Colonic mucosa (tissue), 1 donor: ENCODE data around the gene PLCL1.

- PRO-cap, result no peak
Measured at GRCh38 chr2:196239632-196240650, 68.6 kb upstream of the STK17B start.

- PRO-cap, result no peak
Measured at GRCh38 chr2:196242076-196242715, 70.8 kb upstream of the STK17B start.

- PRO-cap, result no peak
Measured at GRCh38 chr2:196260574-196261250, 89.3 kb upstream of the STK17B start.

DNA sequence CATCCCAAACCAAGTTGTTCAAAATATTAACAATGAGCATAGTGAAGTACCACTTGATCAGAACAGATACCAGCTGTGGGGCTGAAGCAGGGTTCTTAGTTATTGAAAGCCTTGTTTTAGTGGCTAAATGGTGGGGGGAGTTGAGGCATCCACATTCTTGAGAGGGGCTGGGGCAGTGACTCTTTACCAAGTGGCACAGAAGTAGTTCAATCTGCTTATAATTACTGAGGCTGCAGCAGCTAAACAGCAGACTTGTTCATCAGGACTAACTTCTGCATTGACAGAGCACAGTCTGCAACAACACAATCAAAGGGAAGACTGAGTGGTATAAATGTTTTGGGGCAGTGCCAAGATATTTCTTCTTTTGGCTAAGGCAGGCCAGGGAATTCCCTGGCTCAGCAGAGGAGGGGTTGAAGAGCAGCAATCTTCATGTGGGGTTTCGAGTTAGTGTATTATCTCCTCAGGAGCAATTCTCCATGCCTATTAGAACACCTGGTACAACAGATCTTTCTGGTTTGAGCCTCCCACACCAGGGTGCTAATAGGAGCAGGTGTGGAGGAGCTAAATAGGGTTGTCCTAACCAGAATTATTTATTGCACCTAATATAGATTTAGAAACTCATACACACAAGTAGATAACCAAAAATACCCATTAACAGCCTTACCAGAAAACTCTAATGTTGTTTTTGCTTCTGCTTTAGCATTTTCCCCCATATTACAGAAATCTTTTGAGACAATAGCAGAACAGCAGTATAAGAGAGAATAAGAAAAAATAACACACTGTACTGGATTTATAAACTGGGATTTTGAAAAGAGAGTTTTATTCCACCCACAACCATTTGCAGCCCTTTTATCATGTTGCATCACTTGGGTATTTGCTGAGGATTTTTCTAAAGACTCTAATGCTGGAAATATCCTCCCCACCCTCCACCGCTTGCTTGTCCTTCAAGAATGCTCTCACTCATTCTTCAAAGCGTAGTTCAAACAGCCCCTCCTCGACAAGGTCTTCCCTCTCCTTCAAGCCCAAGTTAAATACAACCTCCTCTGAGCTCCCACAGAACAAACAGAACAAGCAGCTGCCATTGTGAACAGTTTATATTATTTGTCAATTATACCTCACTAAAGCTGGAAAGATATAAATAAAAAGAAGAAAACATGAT, 103.2 kb upstream of the STK17B start:
- PRO-cap, result no peak

DNA sequence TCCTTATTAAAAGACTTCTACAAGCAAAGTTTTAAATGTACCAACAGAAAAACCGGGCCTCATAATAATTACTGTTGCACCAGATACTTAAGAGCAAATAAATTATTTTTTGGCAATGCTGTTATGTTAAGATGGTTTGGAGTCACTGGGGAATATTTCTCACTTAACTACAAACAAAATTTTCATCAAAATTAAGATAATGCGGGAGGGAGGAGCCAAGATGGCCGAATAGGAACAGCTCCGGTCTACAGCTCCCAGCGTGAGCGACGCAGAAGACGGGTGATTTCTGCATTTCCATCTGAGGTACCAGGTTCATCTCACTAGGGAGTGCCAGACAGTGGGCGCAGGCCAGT, 21.1 kb downstream of the PGAP1 start:
- PRO-cap, result no peak

DNA sequence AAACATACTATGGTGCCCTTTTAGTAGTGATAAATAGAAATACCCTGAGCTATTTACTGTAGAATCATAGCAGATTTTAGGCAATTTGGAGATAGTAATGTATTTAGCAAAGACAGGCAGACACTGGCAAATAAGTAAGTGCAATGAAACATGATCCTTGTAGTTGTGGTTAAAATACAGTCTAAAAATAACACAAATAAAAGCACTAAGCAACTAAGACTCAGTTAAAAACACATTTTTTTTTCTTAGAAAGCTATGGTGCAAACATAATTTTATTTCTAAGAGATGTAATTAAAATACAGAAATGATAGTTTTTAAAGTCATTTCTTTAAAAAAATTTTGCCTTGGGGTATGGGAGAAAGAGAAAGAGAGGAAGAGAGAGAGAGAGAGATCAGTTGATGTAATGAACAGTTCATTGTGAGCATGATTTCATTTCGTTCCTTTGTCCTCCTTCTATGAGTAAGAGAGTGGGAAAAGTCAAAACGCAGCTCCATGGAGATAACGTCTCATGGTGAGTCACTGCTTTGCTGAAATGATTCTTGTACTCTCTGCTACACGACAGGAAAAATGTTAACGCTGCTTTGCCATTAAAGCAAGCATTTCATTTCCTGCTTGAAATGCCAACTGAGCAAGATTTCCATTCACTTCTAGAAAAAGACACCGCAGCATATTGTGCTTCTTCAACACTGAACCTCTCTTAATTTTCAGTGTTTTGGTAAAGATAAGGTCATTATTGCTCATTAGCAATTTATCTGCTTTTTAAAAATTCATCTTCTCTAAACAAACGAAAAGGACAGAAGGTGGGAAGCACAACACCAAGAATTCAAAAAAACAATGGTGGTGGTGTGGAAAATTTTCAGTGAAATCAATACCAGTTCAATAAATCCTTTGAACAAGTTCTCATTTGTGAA, 61.4 kb upstream of the PGAP1 start:
- PRO-cap, result no peak

GRCh38 chr2:197092285-197092856, 165.9 kb upstream of the PGAP1 start:
- PRO-cap, result no peak

- PRO-cap, result no peak
Measured at GRCh38 chr2:197130355-197130704, 180.2 kb downstream of the ANKRD44 start.

DNA sequence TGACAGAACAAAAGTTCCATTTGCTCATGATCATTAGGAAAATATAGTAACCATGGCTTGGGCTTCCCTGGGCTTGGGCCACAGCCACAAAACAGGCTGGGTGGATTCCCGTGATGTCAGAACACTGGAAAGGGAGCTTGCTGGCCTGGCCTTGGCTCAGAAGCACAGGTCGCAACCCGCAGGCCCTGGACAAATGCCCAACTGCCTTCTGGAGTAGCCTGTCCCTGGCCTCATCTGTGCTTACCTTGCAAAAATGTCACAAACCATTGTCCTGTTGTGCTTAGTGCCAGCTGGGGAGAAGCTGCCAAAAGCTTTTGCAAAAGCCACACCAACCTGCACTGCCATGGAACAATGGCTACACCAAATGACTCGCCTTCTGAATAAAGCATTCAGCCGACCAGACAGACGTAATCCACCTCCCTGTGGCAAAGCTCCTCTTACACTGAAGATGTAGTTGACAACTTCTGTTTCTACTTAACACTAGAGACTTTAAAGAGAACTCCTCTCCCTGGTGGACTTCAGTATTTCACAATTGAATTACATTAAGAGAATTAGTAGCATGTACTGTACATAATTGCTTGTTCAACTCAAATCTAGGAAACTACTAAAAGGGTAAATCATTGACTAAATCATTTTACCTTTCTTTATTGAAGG, 125.5 kb downstream of the ANKRD44 start:
- PRO-cap, result no peak

GRCh38 chr2:197237774-197238260, 72.8 kb downstream of the ANKRD44 start:
- PRO-cap, result no peak

GRCh38 chr2:197307326-197307762, 3.2 kb downstream of the ANKRD44 start:
- PRO-cap, result no peak

DNA sequence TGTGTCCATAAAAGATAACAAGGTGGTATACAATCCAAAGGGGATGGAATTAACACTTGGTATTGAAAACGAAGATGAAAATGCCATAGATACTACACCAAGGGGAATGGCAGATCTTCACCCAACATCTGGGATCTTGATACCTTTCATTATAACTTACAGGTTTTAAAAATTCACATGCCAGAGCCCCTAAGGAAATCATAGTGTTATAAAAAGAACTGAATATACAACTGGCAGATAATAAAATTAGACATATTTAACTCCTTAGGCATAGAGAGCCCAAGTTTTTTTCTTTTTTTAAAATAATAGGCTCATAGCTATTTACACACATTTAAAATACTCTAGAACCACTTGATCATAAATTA, 53.2 kb downstream of the MOB4 start:
- PRO-cap, result no peak

DNA sequence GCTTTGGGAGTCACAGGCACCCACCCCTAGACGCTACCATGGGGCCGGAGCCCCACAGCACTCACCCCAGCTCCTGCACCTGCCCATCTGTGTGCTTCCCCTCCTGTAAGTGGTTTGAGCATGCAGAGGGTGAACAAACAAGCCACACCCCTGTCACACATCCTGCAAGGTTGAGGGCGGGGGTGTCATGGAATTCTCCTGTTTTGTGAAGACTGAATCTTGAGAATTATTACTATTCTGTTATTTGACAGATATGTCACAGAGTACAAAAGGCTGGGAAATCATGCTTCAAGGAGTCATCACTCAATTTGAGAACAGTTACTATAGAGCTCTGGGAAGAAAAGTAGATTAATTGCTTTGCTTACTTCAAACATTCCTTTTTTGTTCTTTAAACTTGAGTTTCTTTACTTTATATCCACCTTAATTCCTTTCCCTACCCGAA, 60.8 kb downstream of the RFTN2 start:
- PRO-cap, result no peak

DNA sequence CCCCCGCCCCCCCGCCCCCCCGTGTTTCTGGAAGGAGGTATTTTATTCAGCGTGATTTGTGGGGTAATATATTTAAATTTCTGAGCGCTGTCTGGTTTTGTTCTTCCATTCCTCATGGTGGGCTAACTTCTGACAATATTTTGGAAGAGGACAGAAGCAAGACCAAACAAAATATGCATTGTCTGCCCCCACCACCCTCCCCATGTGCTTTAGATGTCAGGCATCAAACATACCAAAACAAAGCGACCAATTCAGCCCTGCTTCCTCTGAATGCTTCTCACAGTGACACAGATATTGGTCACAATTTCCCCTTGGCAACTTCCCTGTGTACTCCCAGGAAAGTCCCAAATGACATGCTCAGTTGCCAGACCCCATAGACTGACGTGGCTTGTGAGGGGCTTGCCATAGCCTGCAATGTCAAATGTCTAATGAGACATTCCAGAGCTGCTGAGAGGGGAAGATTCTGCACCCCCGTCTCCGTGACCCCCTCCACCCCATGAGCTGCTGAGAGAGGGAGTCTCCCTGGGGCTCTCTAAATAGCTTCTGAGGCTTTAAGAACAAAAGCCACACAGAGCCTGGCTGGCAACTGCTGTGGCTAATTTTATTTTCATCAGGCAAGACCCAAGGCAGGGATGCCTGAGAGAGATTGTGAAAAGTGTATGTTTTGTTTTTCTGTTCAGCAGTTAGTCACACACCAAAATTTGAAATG, 47.4 kb downstream of the RFTN2 start:
- PRO-cap, result no peak

DNA sequence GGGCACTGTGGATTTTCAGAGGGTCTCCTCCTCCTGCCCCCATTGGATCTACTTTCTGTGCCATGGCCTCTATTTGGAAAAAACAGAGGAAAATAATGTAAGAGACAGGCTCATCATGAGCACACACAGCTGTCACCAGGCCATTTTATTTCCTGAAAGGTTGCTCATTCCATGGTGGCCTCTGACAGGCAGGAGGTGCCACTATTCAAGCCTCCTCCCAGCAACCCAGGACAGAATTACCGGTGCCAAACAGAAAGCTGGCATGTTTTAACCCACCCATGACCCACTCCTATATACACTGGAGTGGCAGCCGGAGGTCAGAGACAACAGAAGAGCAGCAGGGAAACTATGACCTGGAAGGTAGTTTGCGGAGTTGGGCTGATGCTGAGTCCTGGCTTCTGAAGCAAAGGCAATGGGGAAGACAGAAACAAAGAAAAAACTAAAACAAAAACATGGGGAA, 2.3 kb downstream of the RFTN2 start:
- PRO-cap, result no peak

DNA sequence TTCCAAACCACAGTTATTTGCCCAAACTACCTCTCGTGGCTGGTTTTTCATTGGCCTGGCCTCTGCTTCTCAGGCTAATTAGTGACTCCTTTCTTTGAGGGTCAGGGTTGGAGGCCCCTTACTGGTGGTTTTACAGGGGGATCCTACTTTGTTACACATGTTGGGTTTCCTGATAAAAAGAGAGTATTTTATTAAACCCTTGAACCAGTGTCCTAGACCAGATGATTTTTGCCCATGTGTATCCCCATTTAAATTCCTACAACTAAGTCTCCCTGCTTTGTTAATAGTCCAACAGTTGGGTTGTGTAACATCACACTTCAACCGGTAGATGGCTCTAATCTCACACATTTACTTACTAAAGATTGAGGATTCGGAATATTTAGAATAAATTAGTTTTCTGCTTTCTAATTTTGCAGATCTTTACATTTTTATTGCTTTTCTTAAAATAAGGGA, 2.3 kb downstream of the MARS2 start:
- PRO-cap, result no peak

DNA sequence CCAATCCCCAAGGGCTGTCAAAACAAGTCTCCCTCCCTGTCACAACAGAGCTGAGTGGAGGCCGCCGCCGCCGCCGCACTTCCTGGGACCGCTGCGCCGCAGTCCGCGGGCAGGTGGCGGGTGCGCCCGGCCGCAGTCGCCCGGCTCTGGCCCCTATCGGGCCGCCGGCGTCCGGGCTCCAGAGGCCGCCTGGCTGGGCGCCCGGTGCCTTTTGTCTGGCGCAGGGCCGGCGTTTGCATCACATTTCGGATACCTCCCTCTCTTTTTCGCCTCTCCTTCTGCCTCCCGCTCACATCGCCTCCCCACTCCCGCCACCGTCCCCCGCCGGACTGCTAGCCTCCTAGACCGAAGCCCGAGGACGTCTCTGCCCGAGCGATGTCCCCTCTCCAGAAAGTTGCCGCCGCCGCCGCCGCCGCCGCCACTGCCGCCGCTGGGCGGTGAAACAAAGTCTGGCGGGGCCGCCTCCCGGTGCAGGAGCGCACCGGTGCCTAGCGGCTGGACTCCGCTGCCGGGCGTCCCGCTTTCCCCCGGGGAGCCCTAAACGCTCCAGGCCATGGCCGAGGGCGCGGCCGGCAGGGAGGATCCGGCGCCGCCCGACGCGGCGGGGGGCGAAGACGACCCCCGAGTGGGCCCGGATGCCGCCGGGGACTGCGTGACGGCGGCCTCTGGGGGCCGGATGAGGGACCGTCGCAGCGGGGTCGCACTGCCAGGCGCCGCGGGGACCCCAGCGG, at the start of gene PLCL1:
Gene PLCL1 (plus strand): TSS at position 47 of the 731 bp plus-strand sequence.
- PRO-cap, result bidirectional peak, plus-strand start at position 47 of the sequence, minus-strand start outside the sequence

GRCh38 chr2:197807386-197807715, 3.0 kb downstream of the PLCL1 start:
- PRO-cap, result no peak

- PRO-cap, result no peak
Measured at GRCh38 chr2:199431888-199432293, 25.8 kb downstream of the SATB2 start.

DNA sequence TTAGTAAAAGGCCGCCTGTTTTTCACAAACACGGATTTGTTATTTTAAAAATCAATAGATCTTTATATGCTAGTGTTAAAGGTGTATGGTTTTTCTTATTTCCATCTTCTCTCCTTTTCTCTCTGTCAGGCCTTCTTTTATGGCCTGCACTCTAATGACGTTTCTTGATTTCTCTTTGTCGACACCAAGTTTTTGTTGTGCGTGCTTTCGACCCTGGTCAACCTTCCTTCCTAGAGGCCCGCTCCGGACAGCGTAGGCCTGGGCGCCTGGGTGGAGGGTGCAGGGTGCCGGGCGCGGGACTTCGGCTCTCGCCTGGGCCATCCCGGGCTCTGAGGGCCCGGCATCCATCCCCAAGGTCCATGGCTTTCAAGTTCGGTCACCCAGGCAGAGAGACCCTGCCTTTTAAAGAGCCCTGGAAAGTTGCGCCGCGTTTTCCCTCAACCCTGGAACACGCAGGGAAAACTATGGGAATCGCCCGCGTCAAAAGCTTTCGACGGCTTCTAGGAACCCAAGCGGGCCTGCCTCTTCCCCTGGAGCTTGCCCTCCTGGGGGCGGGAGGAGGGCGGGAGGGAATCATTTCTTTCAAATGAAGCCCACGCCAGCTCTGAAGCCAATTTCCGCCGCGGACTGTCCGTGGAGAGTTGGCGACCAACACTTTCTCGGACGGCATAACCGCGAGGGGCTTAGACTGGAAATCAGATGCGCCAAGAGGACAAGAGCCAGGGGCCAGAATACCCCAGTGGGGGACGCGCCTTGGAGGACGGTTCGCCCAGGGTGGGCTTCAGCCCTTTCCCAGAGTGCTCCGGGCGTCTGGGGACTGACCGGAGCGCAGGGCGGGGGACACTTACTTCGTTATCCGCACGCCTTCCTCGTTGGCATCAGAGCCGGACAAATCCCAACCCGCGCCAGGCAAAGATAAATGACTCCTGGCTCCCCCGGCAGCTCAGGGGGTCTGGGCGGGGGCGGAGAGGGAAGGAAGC, 4.3 kb upstream of the SATB2 start:
- PRO-cap, result bidirectional peak, plus-strand start at position 255 of the sequence, minus-strand start at position 112 of the sequence; bidirectional peak, plus-strand start at position 613 of the sequence, minus-strand start at position 378 of the sequence